Frontal cortex (tissue), 2 donors: Measurements from ENCODE around the genes TTC39B and CCDC171.

DNA sequence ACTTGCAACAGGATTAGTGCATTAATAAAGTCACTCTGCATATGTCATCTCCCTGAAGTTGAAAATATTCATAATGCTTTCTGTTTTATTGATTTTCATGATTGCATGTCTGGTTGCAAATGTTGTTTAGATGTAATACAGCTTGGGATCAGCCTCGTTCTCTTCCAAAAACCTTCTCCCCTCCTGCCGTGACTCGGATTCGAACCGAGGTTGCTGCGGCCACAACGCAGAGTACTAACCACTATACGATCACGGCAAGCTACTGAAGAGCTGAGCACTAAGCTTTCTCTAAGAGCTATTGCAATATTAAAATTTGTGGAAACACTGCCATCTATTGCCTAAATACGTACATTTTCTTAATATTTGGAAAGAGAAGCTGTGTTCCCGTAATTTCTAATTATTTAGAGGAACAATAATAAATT, 119.8 kb upstream of the NFIB start:
- RAMPAGE, long total RNA, result no peak

GRCh38 chr9:14522558-14522964, 170.7 kb downstream of the ZDHHC21 start:
- RAMPAGE, long total RNA, result no peak

DNA sequence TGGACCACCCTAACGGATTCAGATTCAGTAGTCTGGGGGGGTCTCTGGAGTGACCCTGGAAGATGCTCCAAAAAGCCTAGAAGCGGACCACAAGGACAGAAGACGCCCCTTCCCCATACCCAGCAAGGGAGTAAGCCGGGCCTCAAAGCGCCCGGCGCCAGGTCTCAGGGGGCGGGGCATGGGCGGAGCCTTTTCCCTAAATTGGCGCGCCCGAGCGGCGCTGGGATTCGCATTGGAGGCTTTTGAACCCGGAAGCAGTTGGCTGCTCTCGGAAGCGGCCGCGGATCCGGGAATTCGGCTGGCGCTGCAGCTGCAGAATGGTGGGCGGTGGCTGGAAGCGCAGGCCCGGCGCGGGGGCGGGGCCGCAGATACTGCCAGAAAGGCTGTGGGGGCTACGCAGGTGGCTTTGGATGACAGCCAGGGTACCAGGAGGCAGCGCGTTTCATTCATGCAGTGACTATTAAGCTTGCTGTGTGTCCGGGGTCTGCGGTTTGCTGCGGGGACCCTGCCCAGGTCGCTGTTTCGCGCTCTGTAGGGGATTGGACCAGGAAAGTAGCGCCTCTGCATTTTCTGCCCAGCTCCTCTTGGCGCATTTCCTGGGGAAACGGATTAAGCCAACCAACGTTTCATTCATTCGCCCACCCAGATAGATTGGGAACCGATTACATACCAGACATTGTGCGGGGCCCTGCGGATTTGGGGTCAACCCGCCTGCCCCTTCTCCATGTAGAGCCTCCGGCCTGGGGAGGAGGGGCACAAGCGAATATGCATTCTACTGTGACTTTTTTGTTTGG, 83.0 kb upstream of the FREM1 start:
- RAMPAGE, long total RNA, result start-site peak on the minus strand centred at position 170 of the sequence, 99 bp wide, 18 and 18 reads in 2 replicates

- RAMPAGE, long total RNA, result no peak
These were observed at the start of gene TTC39B for GRCh38 chr9:15306798-15307766. Gene TTC39B (minus strand): TSS chr9:15307216.

DNA sequence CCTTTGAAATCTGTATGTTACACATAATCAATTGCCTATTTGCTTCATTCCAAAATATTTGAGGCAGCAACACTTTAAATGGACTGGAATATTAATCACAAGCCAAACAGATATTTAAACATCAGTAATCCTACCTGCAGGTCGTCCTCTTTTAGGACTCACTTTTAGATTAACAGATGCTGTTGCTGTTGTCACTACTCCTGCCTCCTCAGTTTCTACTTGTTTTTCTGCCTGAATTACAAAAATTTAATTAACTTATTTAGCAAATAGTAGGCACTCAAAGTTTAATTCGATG, 31.4 kb downstream of the PSIP1 start:
- RAMPAGE, long total RNA, result no peak

DNA sequence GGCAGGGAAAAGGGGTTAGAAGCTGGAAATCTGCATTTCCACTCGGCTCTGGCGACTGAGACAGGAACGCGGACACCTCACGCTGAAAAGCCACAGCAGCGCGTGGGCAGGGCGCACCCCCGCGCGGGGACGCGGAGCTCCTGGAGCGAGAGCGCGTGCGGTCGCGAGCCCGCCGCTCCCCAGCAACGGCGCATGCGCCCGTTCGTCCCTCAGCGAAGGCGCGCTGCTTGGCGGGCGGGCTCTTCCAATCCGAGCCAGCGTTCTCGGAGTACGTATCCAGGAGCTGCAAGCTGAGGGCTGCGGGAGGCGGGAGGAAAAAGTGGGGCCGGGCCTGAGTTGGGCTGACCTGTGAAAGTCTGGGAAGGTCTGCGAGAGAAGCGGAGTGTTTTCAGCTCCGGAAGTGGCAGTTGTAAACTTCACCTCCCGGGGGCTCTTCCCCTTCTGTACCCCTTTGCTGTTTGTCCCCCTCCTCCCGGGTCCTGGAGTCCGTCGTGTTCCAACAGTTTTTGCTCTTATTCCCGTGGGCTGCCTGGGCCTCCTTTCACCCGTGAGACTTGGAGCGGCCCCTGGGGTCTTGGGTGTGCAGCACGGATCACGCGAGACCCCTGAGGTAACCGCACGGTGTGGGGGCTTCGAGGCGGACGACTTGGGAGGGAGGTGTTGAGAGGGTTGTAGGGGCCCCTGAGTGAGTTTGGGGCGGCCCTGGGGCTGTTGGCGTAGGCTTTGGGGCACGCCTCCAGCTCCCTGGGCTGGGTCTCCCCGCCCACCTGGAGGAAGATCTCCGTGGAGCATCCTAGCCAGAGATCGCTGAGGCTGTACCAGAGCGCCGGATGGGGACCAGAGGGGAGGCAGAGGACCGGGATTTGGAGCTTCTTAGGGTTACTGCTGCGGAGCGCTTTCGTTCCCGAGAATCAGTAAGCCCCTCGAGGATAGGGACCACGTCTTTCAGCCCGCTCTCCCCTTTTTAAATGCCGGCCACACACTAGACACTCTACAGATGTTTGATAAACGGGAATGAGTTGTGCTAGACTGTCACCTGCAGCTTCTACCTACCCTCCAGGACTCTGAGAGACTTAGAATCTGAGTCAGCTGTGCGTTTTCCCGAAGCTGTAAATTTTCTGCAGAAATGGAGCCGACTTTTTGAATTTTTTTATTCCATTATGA, at the start of gene CCDC171:
Gene CCDC171, plus strand, starts transcription at position 351 of the 1,164 bp plus-strand sequence.
- RAMPAGE, long total RNA, result no peak

DNA sequence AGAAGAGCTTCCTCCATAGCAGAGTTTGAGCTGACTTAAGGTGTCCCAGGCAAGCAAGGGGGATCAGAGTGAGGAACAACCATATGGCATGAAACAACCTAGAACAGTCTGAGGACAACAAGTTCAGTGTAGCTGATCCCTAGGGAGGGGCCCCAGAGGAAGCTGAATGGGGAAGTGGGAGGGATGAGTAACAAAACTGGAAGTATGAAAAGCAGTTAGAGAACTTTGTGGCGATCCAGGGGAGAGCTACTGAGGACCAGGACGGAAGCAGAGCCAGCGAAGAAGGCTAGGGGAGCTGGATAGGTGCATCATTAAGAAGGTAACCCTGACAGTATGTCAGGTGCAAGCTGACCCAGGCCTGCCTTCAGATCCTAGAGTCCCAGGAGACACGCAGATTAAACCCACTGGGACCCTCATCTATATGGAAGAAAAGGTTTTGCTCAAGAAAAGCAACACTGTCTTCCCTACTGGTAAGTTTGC, 580.8 kb downstream of the BNC2 start:
- RAMPAGE, long total RNA, result no peak

DNA sequence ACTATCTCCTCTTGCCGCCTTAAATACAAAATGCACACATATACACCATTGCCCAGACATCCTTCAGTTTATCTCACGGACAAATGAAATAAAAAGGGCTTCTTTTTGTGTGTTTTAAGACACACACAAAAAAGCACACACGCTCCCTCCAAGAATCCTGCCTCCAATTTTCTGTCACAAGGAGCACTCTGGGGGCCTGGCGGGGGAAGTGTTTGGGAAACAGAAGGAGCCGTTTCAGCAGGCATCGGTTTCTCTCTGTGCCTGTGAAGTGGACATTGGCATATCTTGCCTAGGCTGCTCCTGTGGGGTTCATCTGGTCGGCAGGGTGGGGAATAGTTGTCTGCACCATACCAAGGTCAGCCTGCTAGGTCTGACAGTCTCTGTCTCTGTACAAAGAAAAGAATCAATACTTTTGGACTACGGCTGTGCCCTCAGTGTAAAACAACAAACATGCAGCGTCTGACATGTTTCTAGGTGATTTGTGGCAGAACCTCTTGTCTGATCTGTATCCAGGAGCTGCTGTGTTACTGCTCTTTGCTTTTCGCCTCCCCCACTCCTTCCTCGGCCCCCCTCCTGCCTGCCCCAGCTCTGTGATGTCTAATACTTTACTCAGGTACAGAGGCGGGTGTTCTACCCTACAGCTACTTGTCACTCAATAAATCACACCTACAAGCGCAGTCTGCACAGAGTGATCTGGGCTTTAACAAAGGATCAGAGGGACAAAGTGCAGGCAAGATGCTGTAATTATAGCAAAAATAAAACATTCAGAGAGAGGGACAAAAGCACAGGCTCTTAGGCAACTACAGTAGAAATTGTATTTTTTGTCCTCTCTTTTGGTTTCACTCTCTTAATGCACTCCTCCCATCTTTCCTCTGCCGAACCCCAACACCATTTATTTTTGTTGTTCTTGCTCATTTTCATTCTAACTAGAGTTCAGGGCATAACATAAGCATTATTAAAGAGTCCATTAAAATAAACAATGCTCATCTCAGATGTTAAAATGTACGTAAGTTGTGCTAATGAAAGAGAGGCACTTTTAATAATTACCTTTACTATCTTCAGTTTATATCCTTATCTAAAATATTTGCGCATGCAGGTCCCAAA, 216.7 kb downstream of the BNC2 start:
- RAMPAGE, long total RNA, result no peak

- RAMPAGE, long total RNA, result no peak
These were observed 759 bp upstream of the BNC2 start for GRCh38 chr9:16871297-16871561.

GRCh38 chr9:16884893-16885277, 14.4 kb upstream of the BNC2 start:
- RAMPAGE, long total RNA, result no peak

DNA sequence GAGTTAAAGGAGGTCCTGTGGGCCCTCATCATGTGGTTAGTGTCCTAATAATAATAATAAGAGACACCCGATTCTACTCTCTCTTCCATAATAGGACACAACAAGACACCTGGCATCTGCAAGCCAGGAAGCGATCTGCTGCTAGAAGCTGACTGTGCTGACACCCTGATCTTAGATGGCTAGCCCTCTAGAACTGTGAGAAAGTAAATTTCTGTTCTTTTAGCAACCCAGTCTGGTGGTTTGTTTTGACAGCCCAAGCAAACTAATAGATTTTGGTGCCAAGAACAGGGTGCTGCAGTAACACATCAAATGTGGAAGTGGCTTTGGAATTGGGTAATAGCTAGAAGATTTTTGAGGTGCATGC, 153.6 kb upstream of the SH3GL2 start:
- RAMPAGE, long total RNA, result no peak

- RAMPAGE, long total RNA, result no peak
These were observed 326.7 kb downstream of the SH3GL2 start for GRCh38 chr9:17905518-17906044.

GRCh38 chr9:17988595-17988906, 409.7 kb downstream of the SH3GL2 start:
- RAMPAGE, long total RNA, result no peak

GRCh38 chr9:18822808-18823206, 210.2 kb downstream of the SAXO1 start:
- RAMPAGE, long total RNA, result no peak

DNA sequence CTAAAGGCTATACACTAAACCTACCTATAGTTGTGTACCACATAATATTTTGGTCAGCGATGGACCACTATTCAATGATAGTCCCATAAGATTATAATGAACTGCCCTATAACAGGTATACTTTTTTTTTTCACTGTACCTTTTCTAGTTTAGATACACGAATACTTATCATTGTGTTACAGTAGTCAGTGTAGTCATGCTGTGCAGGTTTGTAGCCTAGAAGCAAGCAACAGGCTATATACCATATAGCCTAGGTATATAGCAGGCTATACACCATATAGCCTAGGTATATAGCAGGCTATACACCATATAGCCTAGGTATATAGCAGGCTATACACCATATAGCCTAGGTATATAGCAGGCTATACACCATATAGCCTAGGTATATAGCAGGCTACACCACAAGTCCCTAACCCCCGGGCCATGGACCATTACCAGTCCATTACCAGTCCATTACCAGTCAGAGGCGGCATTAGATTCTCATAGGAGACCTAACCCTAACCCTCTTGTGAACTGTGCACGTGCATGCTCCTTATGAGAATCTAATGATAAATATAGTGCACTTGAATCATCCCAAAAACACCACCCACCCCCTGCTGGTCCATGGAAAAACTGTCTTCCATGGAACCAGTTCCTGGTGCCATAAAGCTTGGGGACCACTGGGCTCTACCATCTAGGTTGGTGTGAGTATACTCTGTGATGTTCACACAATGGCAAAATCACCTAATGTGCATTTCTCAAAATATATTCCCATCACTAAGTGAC, 4.9 kb downstream of the PLIN2 start:
- RAMPAGE, long total RNA, result no peak

GRCh38 chr9:19161476-19162140, 34.3 kb upstream of the PLIN2 start:
- RAMPAGE, long total RNA, result no peak

DNA sequence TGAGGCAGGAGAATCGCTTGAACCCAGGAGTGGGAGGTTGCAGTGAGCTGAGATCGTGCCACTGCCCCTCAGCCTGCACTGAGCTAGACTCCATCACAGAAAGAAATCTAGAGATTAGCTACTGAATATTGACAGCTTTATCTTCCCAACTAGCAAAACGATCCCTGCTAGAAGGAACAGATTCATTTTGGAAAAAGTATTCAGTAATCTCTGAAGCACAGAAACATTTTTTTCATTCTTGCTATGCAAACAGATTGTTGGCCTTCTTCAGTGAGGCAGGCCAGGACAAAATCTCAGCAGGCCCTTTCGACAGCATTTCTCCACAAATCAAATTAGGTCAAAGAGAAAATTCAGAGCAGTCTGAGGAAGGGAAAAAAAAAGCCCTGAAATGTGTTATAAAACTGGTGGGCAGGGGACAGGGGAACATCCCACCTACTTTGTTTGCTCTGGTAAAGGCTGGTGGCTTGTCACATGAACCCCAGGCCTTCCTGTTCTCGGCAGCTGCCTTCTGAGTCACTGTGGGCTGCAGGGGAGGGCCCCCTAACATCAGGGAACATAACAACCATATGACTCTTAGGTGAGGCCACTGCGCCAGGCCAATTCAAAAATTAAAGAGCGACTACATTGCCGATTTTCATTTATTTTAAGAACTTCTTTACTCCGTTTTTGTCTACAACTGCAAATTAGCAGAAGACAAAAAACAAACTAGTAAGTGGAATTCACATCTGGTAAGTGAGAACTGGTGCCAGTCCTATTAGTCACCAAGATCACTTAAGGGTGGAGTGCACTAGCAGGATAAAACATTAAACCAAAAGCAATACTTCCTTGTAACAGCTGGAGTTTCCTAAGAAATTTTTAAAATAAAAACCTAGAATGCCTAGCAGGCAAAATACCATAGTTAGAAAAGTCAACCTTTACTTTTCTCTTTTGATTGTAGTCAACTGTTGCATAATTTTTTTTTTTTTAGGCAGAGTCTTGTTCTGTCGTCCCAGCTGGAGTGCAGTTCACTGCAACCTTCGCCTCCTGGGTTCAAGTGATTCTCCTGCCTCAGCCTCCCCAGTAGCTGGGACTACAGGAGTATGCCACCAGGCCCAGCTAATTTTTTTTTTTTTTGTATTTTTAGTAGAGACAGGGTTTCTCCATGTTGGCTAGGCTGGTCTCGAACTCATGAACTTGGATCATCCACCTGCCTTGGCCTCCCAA, 46.2 kb upstream of the DENND4C start:
- RAMPAGE, long total RNA, result no peak

DNA sequence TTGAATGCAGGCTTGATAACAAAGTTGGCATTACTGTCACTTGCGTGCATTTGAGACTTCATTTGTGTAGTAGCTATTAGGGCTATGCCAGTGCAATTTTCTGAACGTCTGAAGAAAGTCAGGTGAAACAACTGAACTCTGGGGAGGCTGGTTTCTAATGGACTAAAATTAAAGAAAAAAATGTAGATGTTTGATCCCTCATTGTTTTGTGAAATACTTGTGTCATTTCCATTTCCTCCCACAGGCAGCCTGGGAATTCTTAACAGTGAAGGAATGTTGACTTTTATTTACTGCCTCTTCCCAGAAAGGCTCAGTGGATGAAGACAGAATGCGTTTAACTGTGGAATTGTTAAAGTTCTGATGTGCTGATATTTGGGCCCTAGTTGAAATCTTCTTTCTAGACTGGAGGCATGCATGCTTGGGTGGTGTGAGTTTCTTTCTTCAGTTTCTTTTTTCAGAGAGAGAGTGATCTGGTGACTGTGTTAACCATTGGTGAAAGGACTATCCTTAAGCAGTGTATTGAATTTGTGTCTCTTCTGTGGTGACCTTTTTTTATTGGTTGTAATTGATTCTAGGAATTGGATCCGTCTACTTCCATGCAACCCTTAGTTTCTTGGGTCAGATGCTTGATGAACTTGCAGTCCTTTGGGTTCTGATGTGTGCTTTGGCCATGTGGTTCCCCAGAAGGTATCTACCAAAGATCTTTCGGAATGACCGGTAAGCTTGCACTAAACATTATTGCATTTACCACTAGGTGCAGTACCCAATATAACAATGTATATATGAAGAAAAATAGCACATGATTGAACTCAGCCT, 15.5 kb downstream of the ACER2 start:
- RAMPAGE, long total RNA, result no peak

- RAMPAGE, long total RNA, result no peak
These were observed 172.6 kb downstream of the MLLT3 start for GRCh38 chr9:20449613-20450172.

- RAMPAGE, long total RNA, result no peak
These were observed 70.5 kb downstream of the MLLT3 start for GRCh38 chr9:20551840-20552206.